Neuron (in vitro differentiated cells): Measurements from ENCODE around the genes FNIP1 and SOWAHA.

- PRO-cap: no peak
Observed at GRCh38 chr5:131364522-131365003, 100.7 kb downstream of the CDC42SE2 start.

GRCh38 chr5:131372996-131373709, 109.3 kb downstream of the CDC42SE2 start:
- PRO-cap: no peak

GRCh38 chr5:131375187-131375818, 111.5 kb downstream of the CDC42SE2 start:
- PRO-cap: no peak

DNA sequence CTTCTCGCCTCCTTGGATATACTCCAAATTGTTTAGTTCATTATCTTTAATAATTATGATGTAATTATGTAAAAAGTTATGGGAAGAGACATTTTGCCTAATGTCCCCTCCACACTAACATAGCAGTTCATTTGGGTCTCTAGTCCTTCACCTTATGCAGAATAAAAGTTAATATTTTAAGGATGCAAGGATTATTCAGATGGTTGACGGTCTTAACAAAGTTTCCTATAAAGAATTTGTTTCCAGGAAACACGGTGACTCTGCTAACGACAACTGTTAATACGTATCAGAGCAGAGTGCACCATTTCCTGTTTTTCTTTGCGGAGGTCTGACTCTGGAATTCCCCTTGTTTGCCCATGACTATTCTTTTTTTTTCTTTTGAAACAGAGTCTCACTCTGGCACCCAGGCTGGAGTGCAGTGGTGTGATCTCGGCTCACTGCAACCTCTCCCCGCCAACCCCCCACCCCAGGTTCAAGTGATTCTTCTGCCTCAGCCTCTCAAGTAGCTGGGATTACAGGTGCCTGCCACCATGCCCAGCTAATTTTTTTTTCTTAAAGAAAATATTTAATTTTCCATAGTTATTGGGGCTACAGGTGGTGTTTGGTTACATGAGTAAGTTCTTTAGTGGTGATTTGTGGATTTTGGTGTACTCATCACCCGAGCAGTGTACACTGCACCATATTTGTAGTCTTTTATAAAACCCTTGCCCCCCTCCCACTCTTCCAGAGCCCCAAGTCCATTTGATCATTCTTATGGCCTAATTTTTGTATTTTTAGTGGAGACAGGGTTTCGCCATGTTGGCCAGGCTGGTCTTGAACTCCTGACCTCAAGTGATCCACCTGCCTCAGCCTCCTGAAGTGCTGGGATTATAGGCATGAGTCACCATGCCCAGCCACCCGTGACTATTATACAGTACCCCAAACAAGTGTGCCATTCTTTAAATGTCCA, 116.0 kb downstream of the CDC42SE2 start:
- PRO-cap: no peak

DNA sequence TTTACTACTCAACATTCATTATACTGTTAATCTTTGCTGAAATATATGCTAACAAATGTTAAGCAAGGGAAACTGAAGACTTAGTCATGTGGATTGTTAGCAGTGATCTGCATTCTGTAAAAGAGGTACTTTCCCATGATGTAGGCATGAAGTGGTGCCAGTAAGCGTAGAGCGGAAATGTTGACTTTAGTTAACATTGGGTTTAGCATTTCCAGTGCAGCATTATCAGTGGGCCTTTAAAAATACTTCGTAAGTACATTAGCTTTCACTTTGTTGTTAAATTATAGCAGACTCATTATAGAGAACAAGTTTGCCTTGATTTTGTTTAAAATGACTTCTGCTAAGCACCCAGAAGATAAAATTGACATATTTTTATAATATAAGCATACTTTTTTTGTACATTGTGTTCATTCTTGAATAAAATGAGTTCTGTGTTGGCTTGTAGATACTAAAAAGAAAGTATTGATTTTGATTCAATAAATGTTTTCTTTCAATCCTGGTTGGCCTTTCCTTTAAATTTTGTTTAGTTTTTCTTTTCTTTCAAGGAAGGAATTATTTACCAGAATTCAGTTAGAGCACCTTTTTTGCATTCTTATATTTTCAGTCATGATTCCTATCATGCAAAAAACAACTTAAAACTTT, 130.4 kb downstream of the CDC42SE2 start:
- PRO-cap: no peak

DNA sequence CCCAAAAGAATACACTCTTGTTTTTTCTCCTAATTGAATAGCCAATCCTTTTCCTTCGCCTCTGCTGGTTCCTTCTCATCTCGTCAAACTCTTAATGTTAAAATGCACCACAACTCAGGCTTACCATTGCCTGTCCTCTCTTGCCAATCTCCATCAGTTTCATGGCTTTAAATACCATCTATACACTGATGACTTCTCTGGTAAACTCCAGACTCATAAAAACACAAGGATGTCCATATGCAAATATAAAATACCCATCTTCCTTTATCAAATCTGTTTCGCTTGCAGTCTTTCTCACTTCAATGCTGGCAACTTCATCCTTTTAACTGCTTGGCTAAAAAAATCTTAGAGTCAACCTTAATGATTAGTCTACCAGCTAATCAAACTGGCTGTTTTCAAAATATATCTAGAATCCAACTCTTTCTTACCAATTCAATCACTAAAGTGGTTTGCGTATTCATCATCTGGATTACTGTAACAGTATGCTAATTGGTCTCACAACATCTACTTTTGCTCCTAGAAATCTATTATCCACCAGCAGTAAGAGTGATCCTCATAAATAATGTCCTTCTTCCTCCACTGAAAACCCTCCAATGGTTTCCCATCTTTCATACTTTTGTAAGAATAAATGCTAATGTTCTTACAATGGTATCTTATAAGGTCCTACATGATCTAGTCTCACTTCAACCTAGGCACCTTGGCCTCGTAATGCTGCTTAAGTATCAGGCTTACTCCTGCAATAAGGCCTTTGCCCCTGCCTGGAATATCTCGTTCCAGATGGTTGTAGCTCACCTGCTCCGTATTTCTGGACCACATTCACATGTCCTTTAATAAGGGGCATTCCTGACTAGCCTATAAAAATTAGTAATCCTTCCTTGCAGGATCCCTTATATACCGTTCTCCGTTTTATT, 68.0 kb upstream of the RAPGEF6 start:
- PRO-cap: no peak

GRCh38 chr5:131732443-131732813, 64.4 kb downstream of the FNIP1 start:
- PRO-cap: no peak

- PRO-cap: no peak
Observed at GRCh38 chr5:131794411-131794977, 2.3 kb downstream of the FNIP1 start.

- PRO-cap: bidirectional peak, plus-strand start at chr5:131796379, minus-strand start at chr5:131796588; bidirectional peak, plus-strand start at chr5:131797263, minus-strand start at chr5:131797017
Observed at GRCh38 chr5:131795940-131797137, at the start of gene FNIP1. Gene FNIP1, minus strand, starts transcription at chr5:131797017.

- PRO-cap: no peak
Observed at GRCh38 chr5:131944571-131945096, 829 bp downstream of the MEIKIN start.

GRCh38 chr5:132263875-132264430, 6.5 kb downstream of the PDLIM4 start:
- PRO-cap: no peak

DNA sequence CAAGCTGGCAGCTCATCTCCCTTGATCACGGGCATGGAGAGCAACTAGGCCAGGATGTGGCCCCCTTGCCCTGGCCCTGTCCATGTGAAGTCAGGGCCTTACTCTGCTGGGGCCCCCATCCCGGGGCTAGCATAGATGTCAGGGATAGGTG, 41.9 kb downstream of the SLC22A5 start:
- PRO-cap: no peak

- PRO-cap: no peak
Observed at GRCh38 chr5:132411883-132412118, 42.3 kb downstream of the SLC22A5 start.

GRCh38 chr5:132417633-132418520, 48.4 kb downstream of the SLC22A5 start:
- PRO-cap: no peak

DNA sequence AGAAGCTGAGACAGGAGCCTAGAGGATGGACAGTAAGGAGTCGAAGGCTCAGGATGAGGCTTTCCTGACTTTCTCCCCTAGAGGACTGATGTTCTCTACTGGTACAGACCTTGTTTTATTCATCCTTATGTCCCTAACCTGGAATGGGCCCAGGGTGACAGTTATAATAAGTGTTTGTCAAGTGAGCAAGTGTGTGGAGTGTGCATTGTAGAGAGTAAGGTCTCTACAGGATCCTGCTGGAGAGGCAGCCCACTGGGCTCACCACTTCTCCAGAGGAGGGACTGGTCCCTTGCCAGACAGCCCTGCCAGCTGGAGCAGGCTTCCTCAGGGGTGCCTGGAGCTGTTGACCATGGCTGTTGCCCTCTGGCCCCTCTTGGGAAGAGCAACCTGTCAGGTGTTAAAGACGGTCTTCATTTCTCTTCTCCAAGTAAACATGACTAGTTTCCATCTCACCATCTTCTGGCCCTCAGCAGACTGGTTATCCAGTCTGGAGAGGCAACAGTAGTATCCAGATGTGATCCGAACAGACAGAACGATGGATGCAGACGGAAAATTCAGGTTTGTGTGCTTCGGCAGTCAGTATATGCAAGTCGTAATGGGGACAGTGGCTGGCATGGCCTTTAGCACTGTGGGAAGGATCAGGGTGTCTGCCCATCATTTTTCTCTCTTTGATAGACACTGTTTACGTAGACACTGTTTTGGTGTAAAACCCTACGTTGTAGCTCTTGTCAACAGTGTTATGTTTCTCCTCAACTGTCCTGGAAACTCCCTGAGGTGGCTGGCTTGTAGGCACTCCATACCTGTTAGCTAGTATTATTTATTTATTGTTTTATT, 19.9 kb downstream of the IRF1 start:
- PRO-cap: no peak

GRCh38 chr5:132476752-132477920, 13.4 kb downstream of the IRF1 start:
- PRO-cap: no peak

- PRO-cap: no peak
Observed at GRCh38 chr5:132588495-132589044, 31.8 kb downstream of the RAD50 start.

DNA sequence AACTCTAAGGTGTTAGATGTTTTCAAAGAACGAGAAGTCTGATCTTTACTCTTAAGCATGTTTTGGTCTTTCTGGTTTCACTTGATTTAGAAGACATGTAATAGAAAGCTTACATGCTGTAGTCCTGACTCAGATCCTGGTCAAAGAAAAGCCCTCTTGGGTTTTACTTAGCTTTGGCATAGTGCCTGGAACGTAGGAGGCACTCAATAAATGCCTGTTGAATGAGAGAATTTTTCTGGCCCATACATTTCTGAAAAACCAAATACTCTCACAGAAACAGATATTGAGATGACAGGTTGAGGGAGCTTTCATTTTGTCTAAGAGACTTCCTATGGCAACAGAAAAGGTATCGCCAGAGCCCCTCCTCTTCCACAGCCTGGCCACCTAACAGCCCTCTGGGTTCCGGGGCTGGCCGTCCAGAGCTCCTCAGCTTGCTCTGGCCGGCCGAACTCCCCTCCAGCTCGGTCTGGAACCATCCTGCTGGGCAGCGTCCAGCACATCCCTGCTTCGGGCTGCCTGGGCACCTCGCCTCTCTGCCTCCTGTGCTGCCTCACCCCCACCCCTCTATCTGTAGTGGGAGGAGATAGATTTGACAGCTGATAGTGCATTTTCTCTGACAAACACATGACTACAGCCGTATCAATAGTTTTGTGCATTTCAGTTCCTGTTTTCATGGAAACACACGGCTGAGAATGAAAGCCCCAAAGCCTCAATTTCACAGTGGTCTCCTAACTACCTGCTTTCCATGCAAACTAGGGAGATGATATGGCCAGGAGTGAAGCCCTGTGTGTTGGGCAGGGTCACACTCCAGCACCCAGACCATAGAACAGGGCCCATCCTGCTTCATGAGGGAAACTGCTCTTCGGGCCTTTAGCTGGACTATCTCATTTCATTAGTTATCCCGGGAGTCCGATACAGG, 1.1 kb downstream of the IL4 start:
- PRO-cap: no peak

- PRO-cap: no peak
Observed at GRCh38 chr5:132813088-132813864, at the start of gene SOWAHA. Gene SOWAHA, plus strand, starts transcription at chr5:132813302.

GRCh38 chr5:132958693-132959096, 4.7 kb downstream of the AFF4 start:
- PRO-cap: no peak